Lower leg skin (tissue), 2 donors: Measurements from ENCODE around the gene MAFG.

DNA sequence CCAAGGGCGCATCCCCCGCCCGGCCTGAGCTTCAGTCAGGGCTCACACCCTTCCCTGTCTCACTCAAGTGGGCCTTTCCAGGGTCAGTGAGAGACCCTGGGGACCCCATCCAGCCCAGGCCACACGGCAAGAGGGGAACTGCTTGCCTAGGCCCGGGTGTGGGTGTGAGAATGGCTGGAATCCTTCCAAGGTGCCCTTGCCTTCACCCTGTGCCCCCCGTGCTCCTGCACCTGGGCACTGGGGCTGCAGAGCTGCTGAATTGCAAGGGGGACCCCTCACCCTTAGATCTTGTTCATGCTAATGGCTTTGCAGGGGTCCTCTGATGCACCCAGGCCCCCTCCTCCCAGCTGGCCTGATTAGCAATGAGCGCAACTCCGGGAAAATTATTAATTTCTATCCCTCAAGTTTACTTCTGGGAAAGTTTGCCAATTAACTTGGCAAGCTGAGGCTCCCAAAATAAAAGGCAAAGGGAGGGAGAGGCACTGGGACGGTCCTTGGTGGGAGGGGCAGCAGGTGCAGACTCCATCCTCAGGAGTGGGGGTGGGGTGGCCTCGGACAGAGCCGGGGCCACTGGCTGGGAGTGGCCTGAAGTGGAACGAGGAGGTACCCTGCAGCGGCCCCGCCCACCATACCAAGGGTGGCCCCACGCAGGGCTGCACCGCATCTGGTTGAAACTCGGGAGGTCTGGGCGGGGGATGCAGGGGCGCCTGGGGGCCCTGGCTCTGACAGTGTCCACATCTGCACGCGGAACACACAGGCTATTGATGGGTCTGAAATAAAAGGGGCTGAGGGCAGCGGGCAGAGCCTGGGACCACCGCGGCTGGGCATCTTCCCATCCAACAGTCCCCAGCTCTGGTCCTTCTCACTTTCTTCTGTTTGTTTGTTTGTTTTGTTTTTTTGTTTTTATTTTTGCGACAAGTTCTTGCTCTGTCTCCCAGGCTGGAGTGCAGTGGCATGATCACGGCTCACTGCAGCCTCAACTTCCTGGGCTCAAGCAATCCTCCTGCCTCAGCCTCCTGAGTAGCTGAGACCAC is 42.3 kb upstream of the SLC38A10 start:
- PRO-cap, result no peak
- RAMPAGE, long total RNA, 2 experiments, result no peak in any of the 2 experiments

GRCh38 chr17:81351468-81352027 is 43.7 kb upstream of the BAHCC1 start:
- PRO-cap, result no peak
- RAMPAGE, long total RNA, 2 experiments, result no peak in any of the 2 experiments

DNA sequence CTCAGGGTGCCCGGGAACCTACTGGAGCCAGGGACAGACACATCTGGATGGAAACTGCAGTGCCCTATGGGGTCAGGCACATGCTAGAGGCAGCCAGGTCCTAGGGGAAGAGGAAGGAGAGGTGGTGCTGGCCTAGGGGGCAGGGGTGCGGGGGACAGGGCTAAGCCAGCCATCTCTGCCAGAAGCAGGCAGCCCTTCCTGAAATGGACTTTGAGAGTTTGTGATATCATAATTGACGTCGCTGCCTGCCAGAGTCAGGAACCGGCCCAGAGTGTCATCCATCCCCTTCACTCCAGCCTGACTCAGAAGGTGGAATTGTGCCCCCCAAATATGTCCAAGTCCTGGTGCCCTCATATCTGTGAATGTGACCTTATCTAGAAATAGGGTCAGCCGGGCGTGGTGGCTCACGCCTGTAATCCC is 24.9 kb upstream of the BAHCC1 start:
- PRO-cap, result no peak
- RAMPAGE, long total RNA, 2 experiments, result no peak in any of the 2 experiments

GRCh38 chr17:81391779-81392524 is 3.3 kb upstream of the BAHCC1 start:
- PRO-cap, result bidirectional peak, plus-strand start at chr17:81392308, minus-strand start at chr17:81392103
- RAMPAGE, long total RNA, 2 experiments, result no peak in any of the 2 experiments

DNA sequence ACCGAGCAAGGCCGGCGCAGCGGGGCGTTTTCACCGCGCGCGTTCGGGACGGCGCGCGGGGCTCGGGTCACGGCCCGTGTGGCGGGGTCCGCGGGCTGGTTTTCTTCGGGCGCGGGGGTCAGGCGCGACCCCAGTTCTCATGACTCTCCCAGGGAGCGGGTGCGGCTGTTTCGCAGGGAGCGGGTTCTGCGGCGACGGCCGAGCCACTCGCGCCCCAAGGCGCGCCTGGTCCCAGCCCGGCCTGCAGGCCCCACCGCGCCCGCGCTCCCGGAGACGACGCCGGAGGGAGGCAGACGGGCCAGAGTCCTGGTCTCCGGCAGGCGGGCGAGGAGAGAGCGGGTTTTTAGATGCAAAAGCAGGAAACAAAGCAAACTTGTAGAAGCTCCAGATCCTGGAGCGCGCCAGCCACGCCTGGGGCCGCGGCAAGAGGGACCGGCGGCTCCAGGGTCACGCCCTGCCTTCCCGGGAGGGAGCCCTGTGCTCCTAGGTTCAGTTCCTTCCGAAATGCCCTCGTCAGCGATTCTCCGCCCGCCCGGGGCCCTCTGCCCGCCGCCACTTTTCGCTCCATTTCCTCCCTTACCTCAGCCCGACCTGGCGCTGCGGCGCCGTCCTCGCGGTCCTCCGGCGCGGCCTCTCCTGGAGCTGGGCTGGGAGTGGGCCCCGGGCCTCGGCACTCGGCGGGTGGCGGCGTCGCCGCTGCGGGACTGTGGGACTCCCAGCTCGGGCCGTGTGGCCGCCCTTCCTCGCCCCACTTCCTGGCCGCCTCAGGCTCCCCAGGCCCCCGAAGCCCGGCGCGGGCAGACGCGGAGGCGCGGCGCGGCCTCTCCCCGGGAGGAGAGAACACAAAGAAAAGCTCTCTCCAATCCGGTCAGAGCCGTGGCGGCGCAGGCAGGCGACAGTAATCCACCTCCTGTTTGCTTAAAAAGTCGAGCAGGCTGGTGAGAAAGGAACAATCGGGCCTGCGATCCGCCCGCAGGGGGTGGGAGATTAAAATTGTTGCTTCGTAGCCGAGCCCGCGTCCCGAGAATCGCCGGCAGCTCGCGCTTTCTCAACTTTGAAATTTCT is 1.4 kb downstream of the BAHCC1 start:
- PRO-cap, result no peak
- RAMPAGE, long total RNA, 2 experiments, result no peak in any of the 2 experiments

GRCh38 chr17:81400978-81401442 is 5.8 kb downstream of the BAHCC1 start:
- PRO-cap, result unidirectional peak, minus-strand start at chr17:81401172
- RAMPAGE, long total RNA, 2 experiments, result no peak in any of the 2 experiments

DNA sequence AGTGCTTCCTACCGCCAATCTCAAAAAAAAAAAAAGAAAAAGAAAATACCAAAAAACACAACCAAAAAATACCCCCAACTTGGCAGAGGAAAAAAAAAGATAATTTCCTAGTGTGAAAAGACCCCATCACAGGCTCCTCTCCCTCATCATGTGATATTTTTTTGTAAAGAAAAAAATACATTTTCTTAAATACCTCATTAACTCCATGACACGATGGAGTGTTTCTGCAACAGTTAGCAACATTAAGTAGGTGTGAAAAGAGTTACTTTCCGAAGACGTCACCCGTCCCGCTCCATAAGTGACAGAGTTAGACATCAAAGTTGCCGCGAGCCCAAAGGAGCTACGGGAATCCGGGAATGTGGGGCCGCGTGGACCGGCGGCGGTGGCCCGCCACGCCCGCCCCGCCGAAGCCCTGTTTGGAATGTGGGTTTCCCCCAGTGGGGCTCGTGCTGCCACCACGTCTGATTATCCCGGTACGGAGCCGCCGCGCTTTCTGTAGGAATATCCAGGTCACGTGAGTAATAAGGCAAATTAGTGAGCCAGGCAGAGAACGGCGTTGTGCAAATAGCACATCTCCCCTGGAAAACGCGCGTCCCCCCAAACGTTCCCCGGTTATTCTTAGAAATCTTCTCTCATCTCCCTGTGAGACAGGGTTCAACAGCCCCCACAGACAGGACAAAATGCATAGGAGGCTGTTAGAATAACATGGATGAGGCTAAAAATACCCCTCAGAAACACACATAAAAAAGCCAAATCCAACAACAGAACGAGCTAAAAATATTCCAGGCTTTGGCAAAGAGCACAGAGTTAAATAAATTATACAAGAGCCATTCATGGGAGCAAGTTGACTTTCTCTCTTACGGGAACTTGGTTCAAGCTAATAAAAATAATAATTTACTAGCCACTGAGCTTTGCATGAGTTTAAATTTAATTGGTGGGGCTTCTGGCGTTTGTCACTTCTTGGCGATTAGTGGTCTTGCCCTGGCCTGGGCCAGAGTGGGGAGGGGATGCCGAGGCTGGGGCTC is 8.5 kb downstream of the BAHCC1 start:
- PRO-cap, result unidirectional peak, minus-strand start at position 467 of the sequence; unidirectional peak, minus-strand start at position 495 of the sequence
- RAMPAGE, long total RNA, 2 experiments, result no peak in any of the 2 experiments

DNA sequence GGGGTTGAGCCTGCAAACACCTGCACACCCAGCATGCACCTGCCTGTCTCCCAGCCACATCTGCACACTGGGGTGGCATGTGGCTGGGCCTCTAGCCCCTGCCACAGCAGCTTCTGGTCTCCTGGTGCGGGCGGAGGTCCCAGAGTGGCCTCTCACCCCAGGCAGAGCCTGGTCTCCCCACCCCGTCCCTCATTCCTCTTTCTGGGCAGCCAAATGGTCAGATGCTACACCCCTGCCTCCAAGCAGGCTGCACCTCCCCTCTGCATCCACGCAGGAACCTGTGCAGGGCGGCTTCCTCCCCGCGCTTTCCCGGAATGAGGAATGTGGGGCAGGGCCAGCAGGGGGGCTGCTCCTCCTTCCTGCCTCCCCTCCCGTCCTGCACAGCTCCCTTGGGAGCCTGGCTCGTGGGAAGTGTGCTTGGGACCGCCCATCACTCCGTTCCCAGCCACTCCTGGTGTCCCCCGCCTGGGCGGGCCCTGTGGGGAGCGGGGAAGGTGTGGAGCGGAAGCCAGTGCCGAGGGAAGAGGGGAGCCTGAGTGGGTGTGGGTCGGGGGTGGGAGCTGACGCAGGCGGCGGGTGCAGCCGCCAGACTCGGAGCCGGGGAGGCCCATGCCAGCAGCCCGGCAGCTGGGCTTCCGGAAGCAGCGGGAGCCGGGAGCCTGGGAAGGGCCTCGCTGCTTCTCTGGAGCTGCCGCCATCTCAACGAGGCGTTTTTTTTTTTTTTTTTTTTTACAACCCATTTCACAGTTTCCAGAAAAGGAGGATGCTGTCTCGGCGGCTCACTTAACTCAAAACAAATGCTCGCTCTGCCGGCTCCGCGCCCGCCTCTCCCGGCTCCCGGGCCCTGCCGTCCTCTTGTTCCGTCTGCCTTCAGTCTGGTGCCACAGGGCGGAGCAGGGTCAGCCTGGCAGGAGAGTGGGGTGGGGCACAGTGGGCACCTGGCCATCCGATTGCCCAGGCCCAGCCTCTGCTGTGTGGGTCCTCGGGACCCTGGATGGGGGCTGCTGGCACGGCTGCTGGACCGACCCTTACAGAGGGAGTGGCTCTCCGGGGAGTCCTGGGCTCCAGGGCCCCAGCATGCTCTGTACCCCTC is 24.2 kb downstream of the BAHCC1 start:
- PRO-cap, result bidirectional peak, plus-strand start at position 479 of the sequence, minus-strand start at position 316 of the sequence
- RAMPAGE, long total RNA, 2 experiments, result no peak in any of the 2 experiments

- PRO-cap, result no peak
- RAMPAGE, long total RNA, 2 experiments, result no peak in any of the 2 experiments
Measured at GRCh38 chr17:81460846-81461601, 51.6 kb downstream of the ACTG1 start.

DNA sequence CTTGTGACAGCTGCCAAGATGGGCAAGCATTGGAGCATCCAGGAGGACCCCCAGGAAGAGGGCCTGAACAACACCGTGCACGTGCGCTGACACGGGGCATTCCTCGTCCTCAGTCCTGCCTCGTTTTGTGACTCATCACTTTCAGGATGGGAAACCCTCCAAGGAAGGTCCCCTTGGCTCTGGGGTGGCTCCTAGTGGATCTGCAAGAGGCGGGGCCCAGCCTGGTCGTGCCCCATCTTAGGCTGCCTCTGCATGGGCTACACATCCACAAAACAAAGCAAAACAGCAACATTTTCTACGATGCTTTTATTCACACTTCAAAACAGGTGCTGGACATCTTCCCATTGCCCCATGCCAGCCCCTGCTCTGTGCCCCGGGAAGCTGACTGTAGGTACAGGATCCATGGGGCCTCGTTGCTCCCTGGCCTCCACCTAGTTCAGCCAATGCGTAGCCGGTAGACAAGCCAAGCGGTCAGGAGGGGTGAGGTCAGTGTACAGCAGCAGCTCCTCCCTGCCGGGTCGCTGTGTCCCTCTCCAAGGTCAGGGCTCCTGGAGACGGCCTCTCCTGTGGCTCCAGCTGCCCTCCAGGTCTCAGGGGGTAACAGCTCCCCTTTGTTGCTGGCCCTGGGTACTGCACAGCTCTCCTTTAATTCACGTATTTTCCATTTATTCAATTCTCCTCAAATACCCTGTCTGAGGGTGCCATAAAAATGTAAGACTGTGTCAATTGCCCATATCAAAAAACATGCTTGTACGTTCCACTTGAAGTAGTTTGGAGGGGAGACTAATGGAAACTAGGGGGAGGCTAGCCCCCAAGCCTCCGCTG is 32.2 kb downstream of the ACTG1 start:
- PRO-cap, result no peak
- RAMPAGE, long total RNA, 2 experiments, result no peak in any of the 2 experiments

- PRO-cap, result no peak
- RAMPAGE, long total RNA, 2 experiments, result no peak in any of the 2 experiments
Measured at GRCh38 chr17:81537773-81538871, 9.9 kb downstream of the FSCN2 start.

GRCh38 chr17:81558373-81559412 is 6.5 kb upstream of the FAAP100 start:
- PRO-cap, result no peak
- RAMPAGE, long total RNA, 2 experiments, result no peak in any of the 2 experiments

DNA sequence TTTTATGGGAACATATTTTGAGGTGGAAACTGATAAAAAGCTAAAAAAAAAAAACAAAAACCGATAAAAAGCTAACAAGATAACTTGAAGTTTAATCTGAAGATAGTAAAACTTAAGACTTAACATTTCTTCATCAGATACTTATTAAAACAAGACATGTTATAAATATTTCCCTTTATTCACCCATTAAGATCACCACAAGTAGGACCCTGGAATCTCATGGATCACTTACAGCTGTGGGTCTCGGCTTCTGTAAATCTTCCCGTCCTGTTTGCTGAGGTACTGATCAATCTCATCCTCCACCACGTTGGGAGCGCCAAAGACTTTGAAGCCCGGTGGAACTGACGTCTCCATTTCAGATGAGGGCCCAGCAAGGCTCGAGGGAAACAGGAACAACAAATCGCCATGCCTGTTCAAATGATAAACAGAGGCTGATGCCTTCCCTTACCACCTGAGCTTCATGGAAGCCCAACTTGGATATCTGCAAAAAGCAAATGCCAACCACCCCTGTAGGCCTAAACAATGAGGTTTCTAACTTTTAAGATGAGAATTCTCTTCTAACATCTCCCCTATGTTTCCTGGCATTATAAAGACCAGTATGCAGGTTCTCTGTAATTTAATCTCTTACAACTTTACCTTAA is 23.7 kb downstream of the NPLOC4 start:
- PRO-cap, result no peak
- RAMPAGE, long total RNA, 2 experiments, result no peak in any of the 2 experiments

DNA sequence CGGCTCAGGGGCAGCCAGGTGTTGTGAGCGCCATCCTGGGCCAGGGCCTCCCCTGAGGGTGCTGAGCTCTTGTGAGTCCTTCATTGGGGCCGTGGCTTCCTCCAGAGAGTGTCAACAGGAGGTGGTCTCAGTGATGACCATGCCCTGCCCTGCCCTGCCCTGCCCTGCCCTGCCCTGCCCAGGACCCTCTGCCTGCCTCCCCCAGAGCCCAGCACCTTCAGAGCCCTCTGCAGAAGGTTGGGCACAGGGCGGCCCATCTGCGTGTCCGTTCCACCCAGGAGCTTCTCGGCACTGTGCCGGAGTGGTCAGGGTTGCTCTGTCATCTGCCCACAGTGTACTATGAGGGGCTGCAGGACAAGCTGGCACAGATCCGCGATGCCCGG is 7.2 kb upstream of the MRPL12 start:
- PRO-cap, result no peak
- RAMPAGE, long total RNA, 2 experiments, result no peak in any of the 2 experiments

DNA sequence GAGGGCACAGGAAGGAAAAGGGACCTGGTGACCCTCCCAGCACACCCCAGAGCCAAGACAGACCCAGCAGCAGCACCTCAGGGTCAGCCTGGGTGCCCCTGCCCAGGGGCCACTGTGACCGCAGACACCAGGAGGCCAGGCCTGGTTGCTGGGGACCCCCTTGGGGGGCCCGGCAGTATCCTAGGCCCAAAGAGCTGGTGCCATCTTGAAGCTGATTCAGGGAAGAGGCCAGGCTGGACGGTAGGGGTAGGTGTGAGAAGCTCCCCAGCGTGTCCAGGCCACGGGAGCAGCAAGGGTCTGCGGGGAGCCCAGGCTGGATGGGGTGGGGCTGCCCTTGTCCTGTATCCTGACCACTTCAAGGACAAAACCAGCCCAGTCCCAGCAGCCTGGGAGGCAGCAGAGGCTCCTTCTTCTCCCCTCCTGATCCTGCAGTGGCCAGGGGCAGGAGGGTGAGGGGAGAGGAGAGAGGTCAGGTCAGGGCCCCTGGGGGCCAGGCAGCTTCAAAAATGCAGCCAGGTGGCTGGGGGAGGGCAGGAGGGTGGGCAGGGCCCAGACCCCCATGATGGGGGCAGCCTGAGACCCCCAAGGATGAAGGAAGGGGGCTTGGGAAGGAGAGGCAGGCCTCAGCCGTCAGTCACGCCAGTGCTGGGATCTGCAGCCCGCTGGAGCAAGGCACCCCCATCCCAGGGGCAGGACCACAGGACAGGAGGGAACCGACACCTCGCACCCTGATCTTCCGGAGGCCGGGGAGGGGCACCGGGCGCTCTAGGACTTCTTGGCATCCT is 10.4 kb downstream of the MCRIP1 start:
- PRO-cap, result no peak
- RAMPAGE, long total RNA, 2 experiments, result no peak in any of the 2 experiments

- PRO-cap, result no peak
- RAMPAGE, long total RNA, 2 experiments, result no peak in any of the 2 experiments
Measured at GRCh38 chr17:81905820-81906285, 3.8 kb downstream of the NPB start.

DNA sequence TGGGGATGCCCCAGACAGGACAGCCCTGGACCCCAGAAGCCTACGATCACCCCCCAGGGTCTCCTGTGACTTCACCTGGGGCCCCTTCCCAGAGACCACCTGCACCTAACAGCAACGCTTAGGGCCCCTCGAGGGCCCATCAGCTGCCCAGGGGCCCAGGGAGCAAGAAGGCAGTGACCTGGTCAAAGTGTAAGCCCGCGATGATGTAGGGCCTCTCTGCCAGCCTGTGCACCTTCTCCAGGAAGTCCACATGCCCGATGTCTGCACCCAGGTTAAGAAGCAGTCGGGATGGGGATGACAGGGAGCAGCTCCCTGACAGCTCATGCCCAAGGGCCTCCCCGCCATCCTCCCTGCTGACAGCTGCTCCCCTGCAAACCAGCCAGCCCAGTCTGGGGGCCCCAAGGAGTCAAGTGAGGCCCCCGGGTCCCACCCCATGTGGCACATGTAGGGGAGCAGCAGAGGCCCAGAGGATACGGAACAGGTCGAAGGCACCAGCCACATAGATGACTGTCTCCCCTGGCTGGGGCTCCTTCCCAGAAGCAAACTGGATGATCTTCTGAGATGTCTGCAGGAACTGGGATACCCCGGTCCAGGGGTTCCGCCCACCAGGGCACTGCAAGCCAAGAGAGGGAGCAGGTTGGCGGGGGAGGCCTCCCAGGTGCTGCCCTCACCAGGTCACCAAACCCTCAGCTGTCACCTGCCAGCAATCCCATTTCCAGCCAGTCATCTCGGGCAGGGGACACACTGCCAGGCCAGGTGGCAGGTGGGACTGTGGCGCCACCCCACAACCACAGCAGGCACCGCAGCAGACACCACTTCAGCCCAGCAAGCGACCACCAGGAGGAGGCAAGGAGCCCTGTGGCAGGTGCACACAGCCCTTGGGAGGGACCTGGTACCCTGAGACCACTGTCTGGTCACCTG is 4.5 kb downstream of the NPB start:
- PRO-cap, result no peak
- RAMPAGE, long total RNA, 2 experiments, result no peak in any of the 2 experiments

DNA sequence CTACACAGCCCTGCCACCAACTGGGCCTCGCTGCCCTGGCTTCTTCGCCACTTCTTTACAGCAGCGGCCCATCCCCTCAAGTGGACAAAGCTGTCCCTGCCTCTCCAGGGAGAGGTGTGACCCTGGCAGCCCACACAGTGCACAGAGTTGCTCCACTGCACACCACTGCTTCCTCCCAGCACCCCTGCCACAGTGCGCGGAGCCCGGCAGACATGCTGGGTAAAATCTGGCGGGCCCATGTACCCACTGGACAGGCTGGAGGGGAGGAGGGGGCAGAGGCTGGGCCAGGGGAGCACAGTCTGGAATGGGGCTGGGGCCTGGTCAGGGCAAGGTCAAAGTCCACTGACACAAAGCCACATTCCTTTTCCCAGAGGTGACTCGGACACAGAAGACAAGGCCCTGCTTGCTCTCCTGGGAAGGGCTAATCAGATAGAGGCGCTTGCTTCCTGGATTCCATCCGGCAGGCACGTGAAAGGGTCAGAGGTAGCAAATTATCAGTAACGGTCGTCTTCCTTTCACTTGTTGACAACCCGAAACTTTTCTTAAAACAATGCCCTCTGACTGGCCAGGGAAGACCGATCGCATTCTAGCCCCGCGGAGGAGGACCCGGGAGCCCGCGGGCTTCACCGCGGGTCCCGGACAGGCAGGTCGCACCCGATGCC is 832 bp downstream of the PCYT2 start:
- PRO-cap, result no peak
- RAMPAGE, long total RNA, 2 experiments, result no peak in any of the 2 experiments

DNA sequence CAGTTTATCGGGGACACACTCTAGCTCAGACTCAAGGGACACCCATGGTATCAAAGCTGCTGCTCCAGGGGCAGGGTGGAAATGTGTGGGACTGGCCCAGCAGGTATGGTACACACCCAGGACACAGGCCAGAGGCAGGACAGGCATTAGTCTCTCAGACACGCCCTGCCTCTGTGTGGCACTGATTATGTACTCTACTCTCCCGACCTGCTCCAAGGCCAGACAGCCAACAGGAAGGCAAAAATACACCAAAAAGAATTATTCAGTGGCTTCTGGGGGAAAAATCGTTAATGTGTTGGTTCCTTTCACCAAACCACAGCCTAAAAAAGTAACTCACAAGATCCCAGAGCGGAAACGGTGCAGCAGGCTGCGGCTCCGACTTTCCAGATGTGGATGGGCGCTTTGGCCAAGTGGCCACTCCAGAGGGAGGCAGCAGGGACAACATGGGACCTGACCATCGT is 914 bp upstream of the SIRT7 start:
- PRO-cap, result no peak
- RAMPAGE, long total RNA, 2 experiments, result no peak in any of the 2 experiments

- PRO-cap, result bidirectional peak, plus-strand start at chr17:81927835, minus-strand start at chr17:81927735
- RAMPAGE, long total RNA, 2 experiments, result no peak in any of the 2 experiments
Measured at GRCh38 chr17:81927481-81928215, at the start of gene MAFG. MAFG (minus strand) TSS chr17:81927735.